ENCODE measurements around the genes C7orf57, VWC2 and IKZF1.

DNA sequence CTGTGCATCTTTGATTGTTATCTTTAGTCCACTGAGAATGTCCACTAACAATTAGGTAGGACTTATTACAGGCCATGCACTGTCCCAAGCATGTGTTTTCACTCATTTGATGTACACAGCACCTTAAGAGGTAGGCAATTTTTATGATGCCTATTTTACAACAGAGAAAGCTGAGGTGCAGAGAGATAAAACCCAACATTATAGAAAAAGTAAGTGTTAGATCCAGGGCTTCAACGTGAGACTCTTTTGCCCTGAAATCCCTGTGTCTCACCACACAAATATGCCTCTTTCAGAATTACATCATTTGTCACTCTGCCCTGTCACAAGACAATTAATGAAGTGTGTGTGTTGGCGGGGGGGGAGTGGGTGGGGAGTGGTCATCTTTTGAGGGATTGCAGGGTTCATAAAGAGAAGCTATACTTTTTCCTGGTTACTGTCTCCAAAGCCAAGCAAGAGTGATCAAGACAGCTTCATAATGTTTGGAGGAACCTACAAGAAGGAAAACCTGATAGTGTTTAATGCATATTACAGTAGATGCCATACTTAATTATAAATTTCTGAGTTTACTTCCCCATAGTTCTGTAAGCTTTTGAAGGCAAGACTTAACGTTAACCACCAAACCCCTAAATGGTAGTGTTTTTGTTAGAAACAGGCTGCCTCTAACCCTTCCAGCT lies 637.7 kb upstream of the IGFBP3 start:
- PRO-cap: no peak
- RAMPAGE, long total RNA: no peak

- PRO-cap: no peak
- RAMPAGE, long total RNA: no peak
Measured at GRCh38 chr7:47052891-47053185, 529.1 kb downstream of the TNS3 start.

DNA sequence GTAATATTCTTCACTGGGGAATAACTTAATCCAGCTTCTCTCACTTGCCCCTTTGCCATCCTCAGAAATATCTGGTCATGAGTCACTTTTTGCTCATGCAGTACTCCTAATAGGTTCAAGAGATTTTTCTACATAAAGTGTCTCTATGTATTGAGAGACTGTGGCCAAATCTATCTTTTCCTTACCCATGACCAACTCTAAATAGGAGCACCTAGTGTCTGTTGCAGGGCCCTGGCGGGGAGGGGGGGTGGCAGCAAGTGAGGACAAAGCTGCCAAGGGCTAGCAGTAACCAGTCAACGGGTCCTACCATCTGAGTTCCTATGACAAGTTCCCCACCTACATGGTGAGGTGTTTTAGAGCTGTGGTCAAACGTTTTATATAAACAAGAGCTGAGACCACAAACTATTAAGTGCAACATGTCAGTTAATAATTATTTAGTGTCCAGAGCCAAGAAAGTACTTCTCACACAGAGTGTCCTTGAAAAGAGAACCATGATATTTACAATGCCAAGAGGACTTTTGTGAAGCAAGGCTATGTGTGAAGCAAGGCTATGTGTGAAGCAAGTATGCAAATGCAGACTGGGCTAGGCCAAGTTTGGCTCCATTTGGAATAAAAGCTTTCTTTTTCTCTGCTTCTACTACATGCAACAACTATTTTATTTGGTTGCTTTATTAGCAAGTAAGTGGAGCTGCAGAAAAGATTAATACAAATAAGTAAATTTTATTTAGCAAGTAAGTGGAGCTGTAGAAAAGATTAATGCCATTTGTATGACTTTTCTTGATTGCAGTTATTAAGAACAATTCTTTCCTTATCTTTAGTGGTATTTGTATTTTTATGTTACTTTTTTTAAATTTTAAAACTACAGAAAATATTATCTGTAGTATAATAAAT lies 434.6 kb downstream of the TNS3 start:
- PRO-cap: no peak
- RAMPAGE, long total RNA: no peak

DNA sequence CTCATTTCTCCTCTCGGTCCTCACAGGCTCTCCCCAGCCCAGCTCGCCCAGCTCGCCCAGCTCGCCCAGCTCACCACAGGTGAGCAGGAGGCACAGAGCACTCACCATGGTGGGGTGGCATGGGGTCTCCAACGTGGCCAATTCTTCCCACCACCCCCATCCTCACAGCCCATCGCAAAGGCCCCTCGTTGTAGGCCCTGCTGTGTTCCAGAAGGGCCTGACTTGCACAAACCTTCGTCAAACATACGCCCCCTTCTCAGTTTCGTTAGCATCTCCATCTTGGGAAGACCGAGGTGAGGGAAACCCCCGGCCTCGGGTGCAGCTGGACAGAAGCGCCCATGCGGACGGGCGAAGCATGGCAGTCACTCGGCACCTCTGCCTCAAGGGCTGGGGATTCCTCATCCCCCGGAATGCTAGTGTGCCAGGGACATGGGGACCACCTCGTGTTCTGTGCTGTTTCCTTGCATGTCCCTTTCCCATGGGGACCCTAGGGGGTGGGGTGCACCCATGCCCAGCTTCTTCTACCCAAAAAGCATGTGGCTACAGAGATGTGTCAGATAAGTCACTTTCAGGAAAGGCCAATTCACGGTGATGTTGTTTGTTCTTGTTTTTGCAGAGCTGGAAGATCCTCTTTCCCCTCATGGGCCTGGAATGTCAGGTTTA lies 304.5 kb downstream of the TNS3 start:
- PRO-cap: no peak
- RAMPAGE, long total RNA: no peak

DNA sequence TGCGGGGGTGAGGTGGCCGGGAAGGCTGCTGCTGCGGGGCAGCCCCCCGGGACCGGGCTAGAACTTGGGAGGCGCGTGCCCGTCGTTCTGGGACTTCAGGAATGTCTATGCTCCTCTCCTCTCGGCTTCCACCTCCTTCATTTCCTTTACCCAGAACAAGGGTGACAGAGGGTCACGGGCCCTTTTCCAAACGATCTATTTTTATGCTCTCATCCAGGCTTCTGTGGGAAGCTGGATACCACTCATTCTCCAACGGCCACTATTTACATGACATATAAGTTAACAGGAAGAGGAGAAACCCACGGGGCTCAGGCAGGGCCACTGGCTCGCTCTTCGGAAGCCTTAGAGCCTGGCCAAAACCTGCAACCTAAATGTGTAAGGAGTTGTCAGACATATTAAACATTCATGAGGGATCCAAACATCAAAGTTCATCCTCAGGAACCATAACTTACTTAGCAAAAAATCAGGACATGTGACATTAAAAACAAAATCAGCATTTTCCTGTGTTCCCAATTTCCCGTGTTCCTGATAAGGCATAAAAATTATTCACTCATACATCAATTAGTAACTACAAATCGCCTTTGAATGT lies 266.5 kb downstream of the TNS3 start:
- PRO-cap: no peak
- RAMPAGE, long total RNA: no peak

DNA sequence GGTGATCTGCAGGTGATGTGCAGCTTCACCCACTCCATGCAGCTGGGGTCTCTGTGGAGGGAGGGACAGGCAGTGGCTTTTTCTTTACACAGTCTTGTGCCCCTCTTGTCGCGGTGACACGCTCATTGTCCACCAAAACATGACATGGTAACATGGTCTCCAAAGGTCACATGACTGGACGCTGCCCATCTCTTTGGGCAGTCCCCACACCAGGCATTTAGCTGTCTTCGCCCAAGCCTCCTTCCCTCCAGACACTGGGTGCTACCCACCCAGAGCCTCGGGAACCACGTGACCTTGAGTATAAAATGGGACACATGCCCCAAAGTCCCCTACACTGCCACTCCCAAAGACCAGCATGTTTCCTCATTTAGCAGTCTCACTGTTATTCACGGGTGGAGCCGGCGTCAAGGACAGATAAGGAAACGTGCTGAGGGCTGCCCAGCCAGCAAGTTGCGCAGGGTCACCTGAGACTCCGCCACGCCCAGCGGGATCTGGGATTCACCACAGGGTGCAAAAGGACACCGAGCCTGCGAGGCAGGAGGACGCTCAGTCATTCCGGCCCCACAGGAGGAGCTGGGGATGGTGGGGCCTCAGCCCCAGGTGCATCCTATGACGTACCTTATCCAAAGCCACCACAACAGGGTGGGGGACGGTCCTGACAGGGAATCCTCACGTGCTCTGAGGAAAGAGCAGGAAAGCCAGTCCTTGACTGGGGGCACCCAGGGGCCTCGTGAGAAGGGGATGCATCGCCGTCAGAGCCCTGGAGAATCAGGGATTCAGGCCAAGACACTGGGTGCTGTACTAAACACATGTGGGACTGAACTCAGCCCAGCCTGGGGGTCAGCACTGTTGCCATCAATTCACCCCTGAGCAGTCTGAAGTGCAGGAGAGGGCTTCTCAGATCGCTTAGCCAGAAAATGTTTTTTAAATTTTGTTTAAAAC lies 226.9 kb downstream of the TNS3 start:
- PRO-cap: no peak
- RAMPAGE, long total RNA: no peak

DNA sequence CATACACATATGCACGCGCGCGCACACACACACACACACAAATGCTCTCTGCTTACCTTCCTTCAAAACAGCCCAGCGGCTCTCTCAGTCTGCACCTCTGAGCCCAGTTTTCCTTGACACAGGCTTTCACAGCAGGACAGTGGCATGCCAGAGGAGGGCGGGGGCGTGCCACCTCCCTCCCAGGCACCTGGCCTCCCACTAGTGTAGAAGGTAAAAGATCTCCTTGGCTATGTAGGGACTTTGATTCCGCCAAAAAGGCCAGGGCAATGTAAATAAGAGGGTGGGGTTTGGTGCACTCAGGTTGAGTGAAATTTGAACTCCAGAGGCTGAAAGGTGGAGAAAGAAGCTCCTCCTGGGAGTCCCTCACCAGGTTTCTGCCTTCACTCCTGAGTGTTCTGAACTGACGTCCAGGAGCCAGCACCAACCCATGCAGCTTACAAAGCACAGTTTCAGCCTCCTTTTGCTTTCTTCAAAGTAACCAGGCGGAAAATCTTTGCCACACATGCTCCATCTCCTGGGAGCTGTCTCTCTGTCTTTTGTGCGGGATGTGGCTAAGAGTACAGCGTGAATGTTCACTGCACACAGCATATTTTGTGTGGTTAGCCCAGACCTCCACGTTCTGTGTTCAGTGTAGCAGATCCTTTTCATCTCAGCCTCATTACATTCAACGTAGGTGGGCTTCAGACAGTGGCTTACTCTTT lies 201.0 kb downstream of the TNS3 start:
- PRO-cap: no peak
- RAMPAGE, long total RNA: no peak

GRCh38 chr7:47402844-47403985 lies 178.7 kb downstream of the TNS3 start:
- PRO-cap: no peak
- RAMPAGE, long total RNA: no peak

DNA sequence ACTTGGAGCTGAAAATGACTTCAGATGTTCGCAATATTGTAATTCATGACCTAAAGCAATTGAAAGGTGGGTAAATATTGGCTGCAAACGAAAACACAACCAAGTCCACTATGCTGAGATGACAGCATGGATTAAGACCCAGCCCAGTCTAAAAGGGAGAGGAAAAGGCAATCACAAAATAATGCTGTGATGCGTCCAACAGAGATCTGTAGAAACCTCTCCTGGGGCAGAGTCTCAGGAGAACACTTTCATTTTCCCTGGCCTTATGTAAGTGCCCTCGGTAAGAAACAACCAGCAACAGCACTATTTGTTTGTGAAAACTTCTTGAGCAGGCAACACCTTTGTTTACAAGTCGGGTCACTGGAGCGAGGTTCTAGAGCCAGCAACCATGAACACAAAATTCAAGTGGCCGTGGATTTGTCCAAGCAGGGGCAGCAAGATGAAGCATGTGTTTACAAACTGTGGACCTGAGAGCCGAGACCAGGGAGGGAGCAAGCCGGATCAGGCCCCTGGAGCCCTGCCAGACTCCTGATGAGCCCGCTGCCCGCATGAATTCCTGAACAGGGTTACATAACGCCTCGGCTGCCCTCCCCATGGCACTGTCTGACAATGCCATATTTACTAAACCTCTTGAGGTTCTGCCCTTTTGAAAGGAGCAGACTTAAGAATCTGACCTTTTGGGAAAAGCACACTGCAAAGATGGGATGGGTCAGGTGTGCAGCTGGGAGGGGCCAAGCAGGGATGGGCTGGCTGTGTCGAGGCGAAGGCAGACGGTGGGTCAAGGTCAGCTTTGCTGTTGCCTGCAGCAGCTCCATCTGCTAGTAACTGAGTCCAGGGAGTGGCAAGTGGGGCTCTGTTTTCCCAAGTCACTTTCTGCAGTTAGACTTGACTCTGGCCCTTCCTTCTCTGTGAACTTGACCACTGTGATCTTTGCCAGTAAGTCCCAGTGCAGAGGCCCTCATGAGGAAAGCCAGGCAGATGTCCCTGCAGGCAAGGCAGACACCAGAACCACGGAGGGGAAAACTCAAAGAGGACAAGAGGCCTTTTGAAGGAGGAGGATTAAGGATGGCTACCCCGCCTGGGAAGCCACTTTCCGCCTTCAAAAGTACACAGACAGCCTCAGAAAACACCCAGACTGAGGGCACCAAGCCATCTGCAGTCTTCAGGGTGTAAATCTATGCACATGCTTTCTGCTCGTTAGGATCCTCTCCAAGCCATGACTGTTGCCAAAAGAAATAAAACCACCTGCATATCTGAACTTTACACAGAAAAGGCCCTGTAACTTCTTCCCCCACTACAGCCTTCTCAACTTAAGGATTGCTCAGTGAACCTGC lies 175.9 kb downstream of the TNS3 start:
- PRO-cap: no peak
- RAMPAGE, long total RNA: no peak

GRCh38 chr7:47610048-47610564 lies 28.2 kb upstream of the TNS3 start:
- PRO-cap: no peak
- RAMPAGE, long total RNA: no peak

DNA sequence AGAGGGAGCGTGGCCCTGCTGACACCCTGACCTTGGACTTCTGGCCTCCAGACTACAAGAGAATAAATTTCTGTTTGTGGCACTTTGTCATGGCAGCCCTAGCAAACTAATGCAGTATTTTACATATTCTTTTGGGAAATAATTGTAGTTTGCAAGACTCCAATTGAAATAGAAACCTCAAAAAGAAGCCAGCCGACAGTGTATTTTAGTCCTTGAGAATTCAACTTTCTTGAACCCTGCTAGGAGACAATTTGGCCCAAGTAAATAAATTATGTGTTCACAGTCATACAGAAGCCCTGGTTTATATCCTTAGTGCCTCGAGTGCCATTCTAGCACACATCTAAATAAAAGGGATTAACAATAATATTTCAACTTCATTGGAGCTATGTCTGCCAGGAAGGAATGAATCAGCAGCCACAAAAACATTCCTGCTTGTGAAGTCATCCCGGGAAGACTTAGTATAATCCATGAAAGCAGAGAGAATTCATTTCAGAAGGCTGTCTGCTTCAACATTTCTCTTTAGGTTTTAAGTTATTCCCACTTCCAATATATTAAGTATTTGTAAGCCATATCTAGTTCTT lies 164.4 kb downstream of the PKD1L1 start:
- PRO-cap: no peak
- RAMPAGE, long total RNA: no peak

GRCh38 chr7:47991654-47992387 lies 12.4 kb upstream of the HUS1 start:
- PRO-cap: no peak
- RAMPAGE, long total RNA: no peak

GRCh38 chr7:47999977-48000558 lies 20.7 kb upstream of the HUS1 start:
- PRO-cap: no peak
- RAMPAGE, long total RNA: no peak

GRCh38 chr7:48035218-48036001 lies at the start of gene C7orf57:
C7orf57 (plus strand) TSS chr7:48035543.
- PRO-cap: no peak
- RAMPAGE, long total RNA: start-site peak on the plus strand at chr7:48035510-48035544, 28 and 47 reads in 2 replicates

DNA sequence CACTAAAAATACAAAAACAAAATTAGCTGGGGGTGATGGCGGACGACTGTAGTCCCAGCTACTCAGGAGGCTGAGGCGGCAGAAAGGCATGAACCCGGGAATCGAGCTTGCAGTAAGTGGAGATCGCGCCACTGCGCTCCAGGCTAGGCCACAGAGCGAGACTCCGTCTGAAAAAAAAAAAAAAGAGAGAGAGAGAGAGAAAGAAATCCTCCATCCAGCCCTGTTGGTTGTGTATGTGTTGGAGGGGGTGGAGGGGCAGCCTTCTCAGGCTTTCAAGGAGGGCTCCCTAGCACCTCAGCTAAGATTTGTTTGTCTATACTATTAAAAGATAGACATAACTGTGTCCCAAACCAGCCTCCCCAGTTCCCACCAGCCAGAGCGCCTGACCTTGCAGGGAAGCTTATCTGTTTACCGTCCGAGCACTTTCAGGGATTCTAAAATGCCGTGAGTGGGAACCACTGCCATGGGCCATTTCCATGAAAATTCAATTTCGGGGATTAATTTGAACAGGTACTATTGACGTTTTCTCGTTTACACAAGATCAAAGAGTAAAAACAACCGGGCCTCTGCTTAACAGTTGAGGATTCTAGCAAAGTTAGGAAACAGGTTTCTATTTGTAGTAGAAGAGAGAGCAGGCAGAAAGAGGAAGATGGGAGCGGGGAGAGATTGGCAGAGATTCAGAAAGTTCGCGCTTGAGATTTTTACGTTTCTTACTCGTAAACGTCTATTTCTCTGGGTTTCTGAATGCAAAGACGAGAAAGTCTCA lies 800 bp upstream of the VWC2 start:
- PRO-cap: no peak
- RAMPAGE, long total RNA: no peak

DNA sequence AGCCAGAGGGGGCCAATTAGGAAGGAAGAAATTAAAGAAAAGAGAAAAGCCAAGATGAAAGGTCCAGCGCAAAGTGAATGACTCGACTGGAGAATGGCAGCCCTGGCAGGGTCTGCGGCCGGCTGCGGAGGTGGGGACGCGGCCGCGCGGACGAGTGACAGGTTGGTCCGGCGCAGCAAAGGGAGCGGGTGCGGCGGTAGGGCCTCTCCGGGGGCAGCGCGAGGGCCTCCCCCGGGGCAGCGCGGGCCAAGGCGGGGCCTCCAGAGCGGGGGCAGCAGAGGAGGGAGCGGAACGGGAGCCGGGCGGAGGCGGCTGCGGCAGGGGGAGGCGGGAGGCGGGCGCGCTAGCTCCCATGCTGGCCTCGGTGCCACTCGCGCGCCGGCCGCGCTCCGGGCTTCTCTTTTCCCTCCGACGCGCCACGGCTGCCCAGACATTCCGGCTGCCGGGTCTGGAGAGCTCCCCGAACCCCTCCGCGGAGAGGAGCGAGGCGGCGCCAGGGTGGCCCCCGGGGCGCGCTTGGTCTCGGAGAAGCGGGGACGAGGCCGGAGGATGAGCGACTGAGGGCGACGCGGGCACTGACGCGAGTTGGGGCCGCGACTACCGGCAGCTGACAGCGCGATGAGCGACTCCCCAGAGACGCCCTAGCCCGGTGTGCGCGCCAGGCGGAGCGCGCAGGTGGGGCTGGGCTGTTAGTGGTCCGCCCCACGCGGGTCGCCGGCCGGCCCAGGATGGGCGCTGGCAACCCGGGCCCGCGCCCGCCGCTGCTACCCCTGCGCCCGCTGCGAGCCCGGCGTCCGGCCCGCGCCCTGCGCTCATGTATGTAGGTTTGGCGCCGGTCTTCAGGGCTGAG lies at the start of gene VWC2:
VWC2 (plus strand) TSS at position 341 of the 850 bp plus-strand sequence.
- PRO-cap: no peak
- RAMPAGE, long total RNA: no peak

DNA sequence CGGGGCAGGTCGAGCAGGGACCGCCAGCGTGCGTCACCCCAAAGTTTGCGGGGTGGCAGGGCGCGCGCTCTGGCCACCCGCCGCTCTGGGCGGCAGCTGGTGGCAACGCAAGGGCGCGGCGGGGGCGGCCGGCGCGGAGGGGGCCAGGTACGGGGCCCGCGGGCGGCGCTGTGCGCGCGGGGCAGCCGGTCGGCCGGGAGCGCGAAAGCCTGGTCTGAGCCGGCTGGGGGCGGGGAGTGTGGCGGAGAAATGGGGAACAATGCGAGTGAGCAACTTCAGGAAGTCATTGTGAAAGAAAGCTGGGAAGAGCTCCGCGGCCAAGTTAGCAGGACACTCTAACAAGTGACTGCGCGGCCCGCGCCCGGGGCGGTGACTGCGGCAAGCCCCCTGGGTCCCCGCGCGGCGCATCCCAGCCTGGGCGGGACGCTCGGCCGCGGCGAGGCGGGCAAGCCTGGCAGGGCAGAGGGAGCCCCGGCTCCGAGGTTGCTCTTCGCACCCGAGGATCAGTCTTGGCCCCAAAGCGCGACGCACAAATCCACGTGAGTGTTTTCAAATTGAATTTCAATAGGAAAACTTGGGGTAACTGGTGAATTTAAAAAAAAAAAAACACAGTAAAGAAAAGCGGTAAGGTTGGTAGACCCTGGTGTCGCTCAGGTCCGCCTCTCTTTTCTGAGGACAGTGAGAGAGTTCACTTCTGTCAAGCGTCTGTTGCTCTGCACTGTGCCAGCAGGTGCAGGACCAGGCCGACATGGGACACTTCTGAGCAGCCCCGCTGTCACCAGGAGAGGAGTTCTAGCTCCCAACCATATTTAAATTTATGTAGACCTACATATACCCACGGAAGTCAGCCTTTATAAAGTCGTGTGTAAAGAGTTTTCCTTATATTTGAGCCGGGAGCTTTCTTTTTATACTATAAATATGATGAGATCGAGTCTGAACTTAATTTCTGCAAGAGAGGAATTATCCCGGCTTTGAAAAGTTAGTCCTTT lies at the start of gene IKZF1:
IKZF1 (plus strand) TSS at position 333 of the 989 bp plus-strand sequence.
- PRO-cap: no peak
- RAMPAGE, long total RNA: no peak

GRCh38 chr7:50357872-50358641 lies 53.5 kb downstream of the IKZF1 start:
- PRO-cap: no peak
- RAMPAGE, long total RNA: no peak

- PRO-cap: no peak
- RAMPAGE, long total RNA: no peak
Measured at GRCh38 chr7:50360218-50360986, 55.9 kb downstream of the IKZF1 start.

GRCh38 chr7:50402228-50403130 lies 47.7 kb downstream of the FIGNL1 start:
- PRO-cap: no peak
- RAMPAGE, long total RNA: no peak